ENCODE results near the gene MYL1.

GRCh38 chr2:207760996-207761713 is 8.6 kb downstream of the FZD5 start:
- RRBS = no CpG with 5 or more reads among the region's 6 CpGs

- RRBS = no CpG with 5 or more reads among the region's 33 CpGs
Measured at GRCh38 chr2:207930366-207931320, 94.7 kb downstream of the PLEKHM3 start.

- RRBS = no CpG with 5 or more reads among the region's 8 CpGs
Measured at GRCh38 chr2:207934657-207935206, 90.6 kb downstream of the PLEKHM3 start.

DNA sequence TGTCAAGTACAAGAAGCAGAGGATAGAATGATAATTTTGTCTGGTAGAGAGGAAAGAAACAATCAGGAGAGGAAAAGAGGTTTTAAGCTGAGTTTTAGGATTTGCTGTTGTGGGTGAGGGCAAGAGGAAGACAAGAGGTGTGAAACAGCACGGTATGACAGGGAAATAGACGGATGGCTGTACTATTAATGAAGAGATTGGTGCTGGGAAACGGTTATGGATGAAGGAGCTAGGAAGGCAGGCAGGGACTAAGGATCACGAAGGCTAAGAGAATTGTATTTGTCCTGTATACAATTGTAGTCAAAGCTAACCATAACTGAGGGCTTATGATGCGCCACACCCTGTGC is 86.1 kb downstream of the PLEKHM3 start:
- RRBS = no CpG with 5 or more reads among the region's 5 CpGs

DNA sequence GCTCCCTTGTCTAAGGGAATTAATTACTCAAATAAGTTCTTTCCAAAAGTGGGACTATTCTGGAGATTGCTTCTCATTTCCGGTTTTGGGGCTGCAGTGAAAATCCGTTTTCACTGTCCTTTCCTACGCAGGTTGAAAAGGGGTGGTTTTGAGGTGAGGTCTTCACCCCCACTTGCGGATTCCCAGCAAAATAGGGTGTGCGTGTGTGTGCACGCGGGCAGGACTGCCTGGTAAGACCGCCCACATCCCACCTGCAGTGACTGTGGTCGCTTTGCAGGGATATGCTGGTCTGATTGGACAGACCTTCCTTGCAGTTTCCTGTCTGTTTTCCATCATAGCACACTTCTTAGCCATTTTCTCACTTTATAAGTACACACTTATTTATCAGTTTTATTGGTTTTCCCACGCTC is 519 bp upstream of the PLEKHM3 start:
- RRBS = no CpG with 5 or more reads among the region's 10 CpGs

DNA sequence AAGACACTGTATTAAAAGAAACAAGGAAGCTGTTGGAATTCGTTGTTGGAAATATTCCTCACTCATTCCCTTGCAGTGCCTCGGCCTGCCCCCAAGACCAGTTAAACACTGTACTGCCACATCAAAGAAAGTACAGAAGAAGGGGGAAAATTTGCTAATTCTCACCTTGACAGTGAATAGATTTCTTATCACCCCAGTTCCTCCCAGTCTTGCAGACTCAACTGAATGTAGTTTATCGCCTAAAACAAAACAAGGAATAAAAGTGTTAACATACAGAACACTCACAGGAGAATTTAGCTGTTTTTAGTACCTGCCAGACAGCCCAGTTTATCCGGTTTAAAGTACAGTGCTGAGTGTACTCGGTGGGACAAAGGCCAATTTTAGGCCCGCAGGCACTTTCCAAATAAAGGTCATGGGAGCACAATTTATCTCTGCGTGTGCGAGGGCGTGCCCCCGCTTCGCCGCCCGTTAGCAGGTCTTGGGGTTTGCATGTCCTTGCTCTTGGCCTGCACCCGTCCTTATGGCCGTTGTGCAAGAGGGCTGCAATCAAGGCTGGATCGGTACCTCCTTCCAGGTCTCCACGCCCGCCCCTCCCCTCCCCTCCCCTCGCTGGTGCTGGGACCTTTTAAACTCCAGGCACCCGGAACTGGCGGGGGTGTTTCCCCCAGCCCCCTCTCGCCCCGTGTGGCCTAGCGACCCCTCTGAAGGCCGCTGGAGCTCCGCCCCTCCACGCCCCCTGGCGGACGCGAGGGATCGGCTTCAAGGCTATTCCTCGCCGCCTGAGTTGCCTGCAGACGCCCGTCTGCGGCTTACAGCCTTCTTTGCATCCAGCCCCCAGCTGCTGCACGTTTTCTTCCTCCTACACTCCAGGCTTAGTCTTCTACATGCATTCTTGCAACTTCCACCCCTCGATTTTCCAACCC is 889 bp downstream of the IDH1 start:
- RRBS = no CpG with 5 or more reads among the region's 38 CpGs

DNA sequence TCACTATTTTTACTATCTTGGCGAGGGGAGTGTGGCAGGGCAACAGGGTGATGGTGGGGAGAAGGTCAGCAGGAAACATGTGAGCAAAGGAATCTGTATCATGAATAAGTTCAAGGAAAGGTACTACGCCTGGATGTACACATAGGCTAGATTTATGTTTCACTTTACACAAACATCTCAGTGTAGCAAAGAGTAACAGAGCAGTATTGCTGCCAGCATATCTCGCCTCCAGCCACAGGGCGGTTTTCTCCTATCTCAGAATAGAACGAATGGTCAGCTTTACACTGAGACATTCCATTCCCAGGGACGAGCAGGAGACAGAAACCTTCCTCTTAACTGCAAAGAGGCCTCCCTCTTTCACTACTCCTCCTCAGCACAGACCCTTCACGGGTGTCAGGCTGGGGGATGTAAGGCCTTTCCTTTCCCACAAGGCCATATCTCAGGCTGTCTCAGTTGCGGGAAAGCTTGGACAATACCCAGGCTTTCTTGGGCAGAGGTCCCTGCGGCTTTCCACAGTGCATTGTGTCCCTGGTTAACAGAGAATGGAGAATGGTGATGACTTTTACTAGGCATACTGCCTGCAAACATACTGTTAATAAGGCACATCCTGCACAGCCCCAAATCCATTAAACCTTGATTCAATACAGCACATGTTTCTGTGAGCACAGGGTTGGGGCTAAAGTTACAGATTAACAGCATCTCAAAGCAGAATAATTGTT is 2.2 kb upstream of the IDH1 start:
- RRBS = no CpG with 5 or more reads among the region's 9 CpGs

- RRBS = no CpG with 5 or more reads among the region's 3 CpGs
Measured at GRCh38 chr2:208358736-208359038, 47.9 kb upstream of the PTH2R start.

DNA sequence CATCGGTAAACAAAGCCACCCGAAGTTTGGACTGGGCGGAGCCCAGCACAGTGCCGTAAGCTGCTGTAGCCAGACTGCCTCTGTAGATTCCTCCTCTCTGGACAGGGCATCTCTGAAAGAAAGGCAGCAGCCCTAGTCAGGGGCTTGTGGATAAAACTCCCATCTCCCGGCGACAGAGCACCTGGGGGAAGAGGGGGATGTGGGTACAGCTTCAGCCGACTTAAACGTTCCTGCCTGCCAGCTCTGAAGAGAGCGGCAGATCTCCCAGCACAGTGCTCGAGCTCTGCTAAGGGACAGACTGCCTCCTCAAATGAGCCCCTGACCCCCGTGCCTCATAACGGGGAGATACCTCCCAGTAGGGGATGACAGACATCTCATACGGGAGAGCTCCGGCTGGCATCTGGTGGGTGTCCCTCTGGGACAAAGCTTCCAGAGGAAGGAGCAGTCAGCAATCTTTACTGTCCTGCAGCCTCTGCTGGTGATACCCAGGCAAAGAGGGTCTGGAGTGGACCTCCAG is 71.3 kb downstream of the MAP2 start:
- RRBS = no CpG with 5 or more reads among the region's 14 CpGs

- RRBS = 79% methylated on average over 3 of the region's 20 CpGs
Measured at GRCh38 chr2:209579137-209579925, 155.5 kb downstream of the MAP2 start.

- RRBS = no CpG with 5 or more reads among the region's 2 CpGs
Measured at GRCh38 chr2:210055216-210055691, 52.8 kb downstream of the RPE start.

DNA sequence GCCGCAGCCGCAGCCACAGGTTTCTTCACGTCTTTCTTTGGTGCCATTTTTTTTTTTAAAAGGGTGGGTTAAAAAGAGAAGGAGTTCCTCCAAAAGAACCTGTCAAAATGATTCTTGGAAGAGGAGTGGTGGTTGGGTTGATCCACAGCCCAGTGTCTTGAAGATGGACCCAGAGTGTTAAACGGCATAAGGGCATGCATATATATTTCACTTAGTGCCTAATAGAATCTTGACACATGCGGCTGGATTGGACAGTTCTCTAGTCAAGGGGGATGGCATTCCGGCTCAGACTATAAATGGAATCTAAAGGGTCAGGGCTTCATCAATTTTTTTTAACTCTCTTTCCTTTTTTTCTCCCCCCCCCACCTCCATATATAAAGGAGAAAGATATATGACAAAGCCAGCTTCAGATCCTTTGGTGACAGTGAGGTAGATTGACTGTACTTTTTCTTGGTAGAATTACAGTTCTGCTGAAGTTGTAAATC is at the start of gene MYL1:
TSS of gene MYL1 (minus strand) at position 179 of the 485 bp plus-strand sequence.
- RRBS = no CpG with 5 or more reads among the region's 6 CpGs

DNA sequence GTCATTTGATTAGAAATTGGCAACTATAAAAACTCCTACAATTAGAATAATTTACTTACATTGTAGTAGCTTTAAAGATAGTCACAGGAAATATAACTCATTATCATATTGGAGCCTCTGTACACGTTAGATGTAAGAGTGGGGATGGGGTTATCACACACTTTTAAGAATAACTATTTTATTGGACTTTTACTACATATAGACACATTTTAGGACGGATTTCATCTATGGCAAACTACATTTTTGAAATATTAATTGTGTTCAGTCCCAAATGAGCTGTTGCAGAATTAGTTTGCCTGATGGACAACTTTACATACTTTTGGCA is 4.3 kb downstream of the CPS1 start:
- RRBS = no CpG with 5 or more reads among the region's 2 CpGs

DNA sequence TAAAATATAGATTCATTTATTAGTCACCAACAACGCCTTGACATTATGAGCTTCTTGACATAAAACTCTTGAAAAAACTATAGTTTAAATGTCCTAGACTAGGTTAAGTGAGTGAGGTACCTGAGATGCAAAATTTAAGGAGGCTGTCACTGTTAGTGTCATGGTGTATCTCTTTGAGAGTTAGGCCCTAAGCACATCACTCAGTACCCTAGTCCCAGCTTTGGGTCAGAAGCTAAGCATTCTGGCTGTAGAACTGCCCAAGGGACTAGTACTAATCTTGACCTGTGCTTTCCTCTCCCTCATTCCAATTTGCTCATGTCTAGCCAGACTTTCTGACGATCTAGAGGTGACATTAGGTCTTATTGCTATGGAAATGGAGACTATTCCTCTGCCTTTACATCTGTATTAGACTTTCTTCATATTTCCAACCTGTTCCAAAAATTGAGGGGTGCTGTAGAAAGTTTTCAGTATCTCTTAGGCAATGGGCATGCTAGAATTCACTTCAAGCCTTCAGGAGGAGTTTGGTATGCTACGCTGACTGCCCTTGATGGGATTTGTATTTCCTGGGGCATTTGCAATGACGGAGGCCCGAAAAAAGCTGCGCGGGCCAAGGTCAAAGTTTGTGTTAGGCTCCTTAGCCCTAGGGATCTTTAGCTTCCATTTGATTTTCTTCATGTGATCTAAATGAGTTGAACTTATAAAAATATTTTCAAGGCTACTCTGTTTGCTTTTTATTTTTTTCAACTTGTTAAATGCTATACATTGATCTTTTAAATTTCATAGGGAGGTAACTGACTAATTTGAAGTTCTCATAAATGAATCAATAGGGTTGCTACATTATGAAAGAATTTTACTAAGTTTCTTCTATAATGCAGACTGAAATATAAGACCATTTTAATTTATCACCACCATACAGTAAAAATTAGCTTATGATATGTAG is 5.0 kb downstream of the CPS1 start:
- RRBS = no CpG with 5 or more reads among the region's 7 CpGs

DNA sequence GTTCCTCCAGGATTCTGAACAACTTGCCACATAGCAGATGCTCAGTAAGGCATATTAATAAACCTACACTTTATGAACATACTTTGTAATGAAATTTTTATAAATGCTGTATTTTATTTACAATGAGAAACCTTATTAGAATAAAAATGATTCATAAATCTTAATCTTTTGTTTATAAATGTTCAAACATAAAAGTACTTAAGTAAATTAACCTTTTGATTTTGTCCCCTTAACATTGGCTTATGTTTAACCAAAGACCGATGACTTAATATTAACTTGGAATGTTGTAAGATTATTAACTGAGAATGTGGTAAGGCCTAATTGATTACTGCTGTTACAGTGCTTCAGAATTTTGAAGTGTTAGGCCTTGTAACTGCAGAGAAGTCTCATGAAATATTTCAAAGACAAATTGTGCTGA is 5.7 kb downstream of the CPS1 start:
- RRBS = no CpG with 5 or more reads among the region's 1 CpG

DNA sequence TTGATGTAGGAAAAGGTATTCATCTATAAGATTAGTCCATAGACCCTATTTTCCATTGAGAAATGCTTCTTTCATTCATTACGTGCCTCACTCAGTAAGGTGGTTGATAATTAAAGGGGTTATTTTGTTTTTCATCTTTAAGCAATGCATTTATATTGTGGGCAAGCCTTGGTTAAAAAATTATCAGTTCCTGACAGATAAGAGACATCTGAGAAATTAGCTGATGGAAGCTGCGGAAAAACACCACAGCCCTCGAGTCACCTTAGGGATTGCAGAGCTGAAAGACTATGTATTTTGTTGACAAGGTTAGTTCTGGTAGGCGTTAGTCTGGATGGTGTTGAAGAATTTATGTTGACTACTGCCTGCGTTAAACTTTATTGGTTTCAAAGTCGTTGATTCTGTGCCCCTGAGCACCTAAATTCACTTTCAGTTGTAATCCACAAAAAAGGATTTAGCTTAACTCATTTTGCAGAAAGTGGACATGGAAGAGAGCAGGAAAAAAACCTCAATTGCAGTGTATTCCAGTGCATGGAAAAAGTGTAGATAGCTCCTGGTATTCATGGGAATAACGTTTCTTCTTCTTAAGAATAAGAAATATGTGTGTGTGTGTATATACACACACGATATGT is 18.6 kb downstream of the CPS1 start:
- RRBS = no CpG with 5 or more reads among the region's 8 CpGs

DNA sequence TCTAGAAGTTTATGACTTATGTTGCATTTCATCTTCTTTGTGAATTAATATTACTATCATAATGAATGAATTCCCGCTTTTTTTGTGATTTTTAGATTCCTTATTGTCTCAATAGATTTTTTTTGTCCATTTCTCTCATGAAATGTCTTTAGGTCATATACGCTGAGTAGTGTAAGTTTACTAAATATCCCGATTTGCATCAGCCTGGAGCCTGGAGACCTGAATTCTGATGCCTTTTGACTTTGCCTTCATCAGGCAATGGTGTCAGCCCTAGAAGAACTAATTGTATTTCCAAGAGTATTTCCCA is 25.7 kb downstream of the CPS1 start:
- RRBS = no CpG with 5 or more reads among the region's 3 CpGs

- RRBS = no CpG with 5 or more reads among the region's 6 CpGs
Measured at GRCh38 chr2:210630852-210631285, 74.5 kb downstream of the CPS1 start.

DNA sequence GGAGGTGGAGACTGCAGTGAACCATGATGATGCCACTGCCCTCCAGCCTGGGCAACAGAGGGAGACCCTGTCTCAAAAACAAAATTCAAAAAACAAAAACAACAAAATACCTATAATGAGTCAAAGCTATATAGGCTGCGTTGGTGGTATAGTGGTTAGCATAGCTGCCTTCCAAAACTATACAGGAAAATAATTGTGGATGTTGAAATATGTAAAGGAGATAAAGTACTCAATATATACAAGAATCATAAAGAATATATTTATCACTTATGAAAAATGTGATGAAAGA is 375.5 kb downstream of the CPS1 start:
- RRBS = no CpG with 5 or more reads among the region's 1 CpG

Measured in Ishikawa (cell line).